Cardiac ventricle fibroblast (primary cell): ENCODE measurements around the genes PSMB3 and FBXO47.

DNA sequence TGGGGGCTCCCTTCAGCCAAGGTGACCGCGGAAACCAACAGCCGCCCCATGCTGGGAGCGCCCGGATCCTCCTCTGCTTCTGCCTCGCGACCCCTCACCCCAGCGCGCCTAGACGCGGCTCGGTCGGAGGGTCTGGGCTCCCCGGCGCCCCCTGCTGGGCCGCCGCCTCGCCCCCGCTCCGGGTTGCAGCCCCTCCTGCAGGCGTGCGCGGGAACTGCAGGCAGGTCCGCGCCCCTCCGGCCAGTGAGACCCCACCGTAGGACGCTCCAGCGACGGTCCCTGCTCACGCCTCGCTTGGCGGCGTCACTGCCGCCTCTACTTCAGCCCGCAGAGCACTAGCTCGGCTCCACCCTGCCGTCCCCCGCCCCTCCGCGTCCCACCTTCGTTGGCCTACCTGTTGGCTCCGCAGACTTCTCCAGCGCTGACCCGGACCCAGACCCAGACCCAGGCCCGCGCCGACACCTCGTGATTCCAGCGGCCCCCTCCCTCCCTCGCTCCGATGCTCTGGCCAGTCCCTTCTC, 675 bp upstream of the SRCIN1 start:
- RAMPAGE, long total RNA, result no peak

DNA sequence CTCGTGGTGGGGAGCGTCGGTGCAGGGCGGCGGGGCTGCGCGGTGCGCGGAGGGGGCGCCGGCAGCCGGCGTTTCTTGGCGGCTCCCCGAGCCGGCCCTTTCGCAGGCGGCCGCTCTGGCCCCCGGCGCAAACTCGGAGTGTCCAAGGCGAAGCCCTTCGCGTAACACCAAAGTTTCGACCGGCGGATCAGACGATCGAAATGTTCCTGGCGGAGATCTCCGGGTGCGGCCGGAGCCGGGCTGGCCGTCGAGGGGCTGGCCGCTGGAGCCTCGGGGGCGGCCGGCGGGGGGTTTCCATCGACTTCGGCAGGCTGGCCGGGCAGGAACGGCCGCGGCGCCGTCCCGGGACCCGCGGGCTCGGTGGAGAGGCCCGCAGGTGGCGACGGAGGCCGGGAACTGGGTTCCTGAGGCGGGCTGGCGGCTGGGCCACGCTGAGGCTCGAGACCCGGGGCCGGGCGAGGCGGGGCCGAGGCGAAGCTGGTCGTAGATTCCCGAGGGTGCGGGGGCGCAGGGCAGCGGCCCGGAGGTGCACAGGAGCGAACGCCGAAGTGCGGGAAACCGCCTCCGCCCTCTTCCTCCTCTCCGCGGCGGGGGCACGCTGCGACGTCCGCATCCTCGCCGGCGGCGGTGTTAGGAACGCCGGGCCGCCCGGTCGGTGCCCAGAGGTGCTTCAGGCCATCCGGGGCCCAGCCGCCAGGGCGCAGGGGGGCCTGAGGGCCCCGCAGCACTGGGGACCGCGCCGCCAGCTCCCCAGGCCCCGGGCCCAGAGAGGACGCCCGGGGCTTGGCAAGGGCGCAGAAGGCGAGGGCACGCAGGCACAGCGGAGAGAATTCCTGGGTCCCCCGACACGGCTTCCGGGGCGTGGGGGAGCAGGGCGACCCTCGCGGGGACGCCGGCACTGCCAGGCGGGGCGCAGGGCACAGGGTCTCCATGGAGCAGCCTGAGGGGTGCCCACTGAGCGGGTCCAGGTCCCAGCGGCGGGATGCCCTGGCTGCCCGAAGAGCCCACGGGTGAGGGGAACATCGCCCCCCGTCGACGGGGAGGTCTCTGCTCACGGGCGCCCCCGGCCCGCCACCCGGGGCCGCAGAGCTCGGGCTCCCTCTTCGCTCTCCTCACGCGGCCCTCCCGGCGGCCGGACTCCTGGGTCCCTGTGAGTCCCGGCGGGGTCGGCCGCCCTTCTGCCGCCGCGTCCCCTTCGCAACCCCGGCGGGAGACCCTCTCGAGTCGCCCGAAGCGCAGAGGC, 772 bp downstream of the EPOP start:
- RAMPAGE, long total RNA, result no peak

GRCh38 chr17:38743530-38744197, 4.5 kb downstream of the PCGF2 start:
- RAMPAGE, long total RNA, result no peak

DNA sequence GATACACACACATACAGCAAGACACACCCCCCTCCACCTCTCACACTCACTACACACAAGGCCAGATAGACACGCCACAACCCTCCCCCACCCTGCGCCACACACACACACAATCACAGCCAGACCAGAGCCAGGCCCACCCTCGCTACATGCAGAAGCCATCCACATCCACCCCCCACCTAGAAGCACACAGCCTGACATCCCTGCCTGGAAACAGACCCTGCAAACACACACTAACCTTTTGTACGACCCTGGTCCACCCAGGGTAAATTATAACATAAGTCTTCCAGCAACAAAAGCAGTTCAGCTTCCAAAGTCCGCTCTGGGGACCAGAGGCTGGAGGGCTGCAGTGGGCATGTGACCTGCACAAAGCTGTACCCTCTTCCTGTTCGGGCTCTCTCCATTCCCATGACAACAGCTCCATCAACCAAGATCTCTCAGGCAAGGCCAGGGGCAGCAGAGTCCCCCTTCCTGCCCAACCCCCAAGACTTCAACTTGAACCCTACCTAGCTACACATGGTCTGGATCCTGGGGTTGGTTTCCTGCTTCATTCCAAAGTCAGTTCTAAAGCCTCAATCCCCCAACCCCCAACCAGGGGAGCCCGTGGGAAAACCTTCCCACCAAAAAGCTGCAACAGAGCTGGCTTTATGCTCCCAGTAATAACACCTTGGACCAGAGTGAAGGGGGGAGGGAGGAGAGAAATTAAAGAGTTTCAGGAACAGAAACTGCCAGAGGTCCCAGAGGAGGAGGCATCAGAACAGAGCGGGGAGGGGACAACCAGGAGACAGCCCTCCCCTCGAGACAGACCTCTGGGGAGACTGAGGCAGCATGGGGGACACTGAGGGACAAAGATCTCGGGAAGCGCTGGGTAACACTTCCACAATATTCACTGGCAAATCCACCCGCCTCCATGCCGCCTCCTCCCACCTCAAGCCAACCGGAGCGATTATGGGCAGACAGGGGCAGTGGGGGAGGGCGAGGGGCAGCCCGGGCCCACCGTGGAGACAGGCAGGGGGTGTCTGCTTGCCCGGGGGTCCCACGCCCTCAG, 1.6 kb downstream of the PCGF2 start:
- RAMPAGE, long total RNA, result no peak

- RAMPAGE, long total RNA, result start-site peak on the plus strand at chr17:38752738-38752811, 462 and 129 reads in 2 replicates
Observed at GRCh38 chr17:38752070-38752895, at the start of gene PSMB3. Gene PSMB3 (plus strand): TSS chr17:38752741.

GRCh38 chr17:38867789-38868814, 1.8 kb upstream of the LASP1 start:
- RAMPAGE, long total RNA, result no peak

GRCh38 chr17:38870818-38871138, 920 bp downstream of the LASP1 start:
- RAMPAGE, long total RNA, result no peak

- RAMPAGE, long total RNA, result no peak
Observed at GRCh38 chr17:38967152-38967903, at the start of gene FBXO47. Gene FBXO47 (minus strand): TSS chr17:38967403.

DNA sequence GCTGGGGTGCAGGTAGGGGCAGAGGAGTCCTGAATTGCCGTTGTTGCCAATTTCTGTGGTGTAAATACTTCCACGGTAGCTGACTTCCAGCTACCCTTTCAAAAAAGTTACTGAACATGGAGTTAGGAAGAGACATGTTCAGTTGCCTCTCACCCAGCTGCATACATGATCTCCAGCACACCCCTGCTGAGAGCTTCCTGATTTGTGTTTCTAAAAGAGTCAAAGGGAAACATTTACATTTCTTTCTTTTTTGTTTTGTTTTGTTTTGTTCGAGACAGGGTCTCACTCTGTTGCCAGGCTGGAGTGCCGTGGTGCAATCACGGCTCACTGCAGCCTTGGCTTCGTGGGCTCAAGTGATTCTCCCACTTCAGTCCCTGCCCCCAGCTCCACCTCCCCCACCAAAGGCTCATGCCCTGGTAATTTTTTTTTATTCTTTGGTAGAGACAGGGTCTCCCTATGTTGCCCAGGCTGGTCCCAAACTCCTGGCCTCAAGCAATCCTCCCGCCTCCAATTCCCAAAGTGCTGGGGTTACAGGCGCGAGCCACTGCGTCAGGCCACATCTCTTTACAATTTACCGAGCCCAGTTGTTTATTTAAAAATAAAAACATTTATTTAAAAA, 58.5 kb downstream of the PLXDC1 start:
- RAMPAGE, long total RNA, result no peak

- RAMPAGE, long total RNA, result no peak
Observed at GRCh38 chr17:39094433-39095248, 56.8 kb downstream of the PLXDC1 start.

DNA sequence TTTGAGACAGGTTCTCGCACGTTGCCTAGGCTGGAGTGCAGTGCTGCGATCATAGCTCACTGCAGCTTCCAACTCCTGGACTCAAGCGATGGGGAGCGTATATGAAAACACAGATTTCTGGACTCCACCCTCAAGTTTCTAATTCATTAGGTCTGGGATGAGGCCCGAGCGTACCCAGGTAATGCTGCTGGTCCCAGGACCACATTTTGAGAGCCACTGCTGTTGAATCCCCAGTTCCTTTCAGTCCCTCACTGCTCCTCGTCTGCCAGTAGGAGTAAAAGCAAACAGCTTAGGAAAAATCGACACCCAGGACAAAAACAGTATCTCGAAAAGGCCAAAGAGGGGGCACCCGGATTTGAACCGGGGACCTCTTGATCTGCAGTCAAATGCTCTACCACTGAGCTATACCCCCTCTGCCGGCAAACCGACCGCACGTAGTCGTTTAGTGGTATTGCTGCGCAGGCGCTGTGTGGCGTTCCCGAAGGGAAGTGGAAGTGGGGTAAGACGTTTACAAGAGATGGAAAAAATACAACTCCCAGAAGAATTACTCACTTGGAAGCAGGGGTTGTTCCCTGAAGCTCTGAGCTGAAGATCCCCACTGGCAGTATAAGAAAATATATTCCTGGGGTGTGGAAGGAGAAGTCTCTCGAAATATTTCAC, 2.1 kb upstream of the PLXDC1 start:
- RAMPAGE, long total RNA, result no peak

DNA sequence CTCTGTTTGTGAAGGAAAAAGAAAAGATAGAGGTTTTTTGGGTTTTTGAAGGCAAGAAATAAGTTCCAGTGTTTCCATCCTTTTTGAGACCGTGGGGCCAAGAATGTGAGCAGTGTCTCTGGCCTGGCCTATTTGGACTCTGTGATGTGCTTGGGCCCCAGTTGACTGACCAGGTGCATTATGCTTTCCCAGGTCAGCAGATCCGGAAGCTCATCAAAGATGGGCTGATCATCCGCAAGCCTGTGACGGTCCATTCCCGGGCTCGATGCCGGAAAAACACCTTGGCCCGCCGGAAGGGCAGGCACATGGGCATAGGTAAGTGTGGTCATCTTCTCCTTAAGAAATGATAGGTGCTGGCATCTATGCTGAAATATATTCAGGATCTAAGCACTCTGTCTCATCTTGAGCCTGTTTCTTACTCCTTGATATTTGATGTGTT, 2.1 kb downstream of the RPL19 start:
- RAMPAGE, long total RNA, result no peak

- RAMPAGE, long total RNA, result no peak
Observed at GRCh38 chr17:39202691-39203152, 2.6 kb downstream of the RPL19 start.

- RAMPAGE, long total RNA, result no peak
Observed at GRCh38 chr17:39217776-39218303, 7.9 kb downstream of the STAC2 start.

- RAMPAGE, long total RNA, result no peak
Observed at GRCh38 chr17:39238115-39238563, 12.4 kb upstream of the STAC2 start.

GRCh38 chr17:39365290-39365949, 36.0 kb downstream of the FBXL20 start:
- RAMPAGE, long total RNA, result no peak

- RAMPAGE, long total RNA, result no peak
Observed at GRCh38 chr17:39440347-39440851, 10.7 kb downstream of the MED1 start.

DNA sequence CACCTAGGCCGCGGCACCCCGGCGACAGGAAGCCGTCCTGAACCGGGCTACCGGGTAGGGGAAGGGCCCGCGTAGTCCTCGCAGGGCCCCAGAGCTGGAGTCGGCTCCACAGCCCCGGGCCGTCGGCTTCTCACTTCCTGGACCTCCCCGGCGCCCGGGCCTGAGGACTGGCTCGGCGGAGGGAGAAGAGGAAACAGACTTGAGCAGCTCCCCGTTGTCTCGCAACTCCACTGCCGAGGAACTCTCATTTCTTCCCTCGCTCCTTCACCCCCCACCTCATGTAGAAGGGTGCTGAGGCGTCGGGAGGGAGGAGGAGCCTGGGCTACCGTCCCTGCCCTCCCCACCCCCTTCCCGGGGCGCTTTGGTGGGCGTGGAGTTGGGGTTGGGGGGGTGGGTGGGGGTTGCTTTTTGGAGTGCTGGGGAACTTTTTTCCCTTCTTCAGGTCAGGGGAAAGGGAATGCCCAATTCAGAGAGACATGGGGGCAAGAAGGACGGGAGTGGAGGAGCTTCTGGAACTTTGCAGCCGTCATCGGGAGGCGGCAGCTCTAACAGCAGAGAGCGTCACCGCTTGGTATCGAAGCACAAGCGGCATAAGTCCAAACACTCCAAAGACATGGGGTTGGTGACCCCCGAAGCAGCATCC, 450 bp downstream of the CDK12 start:
- RAMPAGE, long total RNA, result no peak

- RAMPAGE, long total RNA, result no peak
Observed at GRCh38 chr17:39485539-39485887, 24.2 kb downstream of the CDK12 start.

DNA sequence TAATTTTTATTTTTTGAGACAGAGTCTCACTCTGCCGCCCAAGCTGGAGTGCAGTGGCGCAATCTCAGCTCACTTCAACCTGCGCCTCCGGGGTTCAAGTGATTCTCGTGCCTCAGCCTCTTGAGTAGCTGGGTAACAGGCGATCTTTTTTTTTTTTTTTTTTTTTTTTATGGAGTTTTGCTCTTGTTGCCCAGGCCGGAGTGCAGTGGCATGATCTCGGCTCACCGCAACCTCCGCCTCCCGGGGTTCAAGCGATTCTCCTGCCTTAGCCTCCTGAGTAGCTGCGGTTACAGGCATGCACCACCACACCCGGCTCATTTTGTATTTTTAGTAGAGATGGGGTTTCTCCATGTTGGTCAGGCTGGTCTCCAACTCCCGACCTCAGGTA, 63.2 kb downstream of the NEUROD2 start:
- RAMPAGE, long total RNA, result no peak